Spinal cord (tissue), 3 donors: ENCODE measurements around a stretch of chr10.

GRCh38 chr10:26574722-26575297, 122.7 kb upstream of the PDSS1 start:
- PRO-cap: no peak
- RAMPAGE, long total RNA: no peak

GRCh38 chr10:26737785-26738106, 40.2 kb downstream of the PDSS1 start:
- PRO-cap: no peak
- RAMPAGE, long total RNA: no peak

GRCh38 chr10:26944223-26944864, 83.6 kb upstream of the ABI1 start:
- PRO-cap: no peak
- RAMPAGE, long total RNA: no peak

GRCh38 chr10:26946285-26946757, 85.6 kb upstream of the ABI1 start:
- PRO-cap: no peak
- RAMPAGE, long total RNA: no peak

GRCh38 chr10:27017599-27017991, 82.7 kb downstream of the ANKRD26 start:
- PRO-cap: no peak
- RAMPAGE, long total RNA: no peak

DNA sequence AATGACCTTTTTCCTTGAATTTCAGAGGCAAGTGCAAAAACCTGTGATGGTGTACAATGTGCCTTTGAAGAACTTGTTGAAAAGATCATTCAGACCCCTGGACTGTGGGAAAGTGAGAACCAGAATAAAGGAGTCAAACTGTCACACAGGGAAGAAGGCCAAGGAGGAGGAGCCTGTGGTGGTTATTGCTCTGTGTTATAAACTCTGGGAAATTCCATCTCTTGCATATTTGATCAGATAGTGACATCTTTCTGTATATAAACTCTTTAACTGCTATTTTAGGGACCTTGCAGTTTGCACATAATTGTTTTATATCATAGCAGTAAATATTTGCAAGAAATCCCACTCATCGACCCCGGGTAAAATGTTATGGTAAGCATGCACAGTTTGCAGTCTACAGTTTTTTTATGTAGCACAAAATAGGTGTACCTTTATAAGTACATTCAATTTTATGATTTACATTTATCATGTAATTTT, 33.8 kb downstream of the RAB18 start:
- PRO-cap: no peak
- RAMPAGE, long total RNA: no peak

DNA sequence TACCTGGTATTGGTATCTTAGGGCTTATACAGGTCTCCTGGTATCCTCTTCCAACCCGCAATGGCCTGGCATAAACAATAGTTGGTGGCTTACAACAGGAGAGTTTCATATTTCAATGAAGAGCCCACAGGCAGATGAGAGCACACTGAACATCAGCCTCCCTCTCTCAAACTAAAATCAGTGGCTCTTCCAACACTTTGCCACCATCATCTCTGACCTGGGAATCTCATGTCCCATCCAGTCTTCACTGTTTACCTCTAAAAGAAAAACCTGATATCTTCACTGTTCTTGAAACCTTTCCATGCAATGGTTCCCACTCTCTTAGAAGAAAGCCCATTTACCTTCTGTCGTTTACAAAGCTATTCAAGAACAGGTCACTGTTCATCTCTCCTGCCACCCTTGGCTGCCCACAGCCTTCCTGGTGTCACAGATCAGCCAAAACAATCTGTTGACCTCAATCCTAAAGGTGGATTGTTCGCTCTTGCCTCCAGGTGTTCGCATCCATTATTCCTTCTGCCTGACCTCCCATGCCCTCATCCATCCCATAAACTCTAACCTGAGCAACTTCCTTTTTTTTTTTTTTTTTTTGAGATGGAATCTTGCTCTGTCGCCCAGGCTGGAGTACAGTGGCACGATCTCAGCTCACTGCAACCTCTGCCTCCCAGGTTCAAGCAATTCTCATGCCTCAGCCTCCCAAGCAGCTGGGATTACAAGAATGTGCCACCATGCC, 106.1 kb downstream of the MPP7 start:
- PRO-cap: no peak
- RAMPAGE, long total RNA: no peak

DNA sequence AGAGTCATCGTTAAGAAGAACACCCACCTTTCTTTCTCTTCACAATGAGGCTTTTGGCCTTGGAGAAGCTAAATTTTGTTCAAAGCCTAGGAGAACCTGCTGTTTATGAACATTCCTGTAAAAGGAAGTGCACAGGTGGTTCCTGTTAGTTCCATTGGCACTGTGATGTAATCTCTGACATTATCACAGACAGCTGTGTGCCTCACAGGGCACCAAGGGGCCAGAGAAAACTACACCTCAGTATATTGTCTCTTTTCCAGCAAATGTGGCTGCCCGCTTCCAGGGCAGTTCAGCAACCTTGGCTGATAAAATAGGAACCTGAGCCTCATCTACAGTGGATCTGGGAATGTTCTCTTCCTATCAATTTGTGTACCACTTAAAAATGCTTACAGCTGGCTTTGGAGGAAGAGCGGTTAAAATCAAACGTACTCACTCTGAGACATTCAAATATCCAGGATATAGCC, 20.8 kb downstream of the MPP7 start:
- PRO-cap: no peak
- RAMPAGE, long total RNA: no peak

DNA sequence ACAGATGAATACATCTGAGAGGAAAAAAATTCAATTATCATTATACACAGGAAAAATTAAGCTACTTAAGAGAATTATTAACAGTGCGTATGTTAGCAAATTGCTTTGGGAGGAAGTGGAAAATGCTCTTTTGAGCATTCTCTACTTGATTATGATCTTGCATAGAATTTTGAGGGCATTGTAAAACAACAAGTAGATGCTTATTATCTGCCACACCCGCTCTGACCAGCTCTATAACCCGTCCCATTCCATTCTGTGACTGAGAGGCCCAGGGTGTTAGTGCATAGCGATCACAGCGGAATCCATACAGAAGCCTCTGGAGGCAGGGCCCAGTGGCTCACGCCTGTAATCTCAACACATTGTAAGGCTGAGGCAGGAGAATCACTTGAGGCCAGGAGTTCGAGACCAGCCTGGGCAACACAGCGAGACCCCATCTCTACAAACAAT, 40.4 kb upstream of the WAC start:
- PRO-cap: no peak
- RAMPAGE, long total RNA: no peak

DNA sequence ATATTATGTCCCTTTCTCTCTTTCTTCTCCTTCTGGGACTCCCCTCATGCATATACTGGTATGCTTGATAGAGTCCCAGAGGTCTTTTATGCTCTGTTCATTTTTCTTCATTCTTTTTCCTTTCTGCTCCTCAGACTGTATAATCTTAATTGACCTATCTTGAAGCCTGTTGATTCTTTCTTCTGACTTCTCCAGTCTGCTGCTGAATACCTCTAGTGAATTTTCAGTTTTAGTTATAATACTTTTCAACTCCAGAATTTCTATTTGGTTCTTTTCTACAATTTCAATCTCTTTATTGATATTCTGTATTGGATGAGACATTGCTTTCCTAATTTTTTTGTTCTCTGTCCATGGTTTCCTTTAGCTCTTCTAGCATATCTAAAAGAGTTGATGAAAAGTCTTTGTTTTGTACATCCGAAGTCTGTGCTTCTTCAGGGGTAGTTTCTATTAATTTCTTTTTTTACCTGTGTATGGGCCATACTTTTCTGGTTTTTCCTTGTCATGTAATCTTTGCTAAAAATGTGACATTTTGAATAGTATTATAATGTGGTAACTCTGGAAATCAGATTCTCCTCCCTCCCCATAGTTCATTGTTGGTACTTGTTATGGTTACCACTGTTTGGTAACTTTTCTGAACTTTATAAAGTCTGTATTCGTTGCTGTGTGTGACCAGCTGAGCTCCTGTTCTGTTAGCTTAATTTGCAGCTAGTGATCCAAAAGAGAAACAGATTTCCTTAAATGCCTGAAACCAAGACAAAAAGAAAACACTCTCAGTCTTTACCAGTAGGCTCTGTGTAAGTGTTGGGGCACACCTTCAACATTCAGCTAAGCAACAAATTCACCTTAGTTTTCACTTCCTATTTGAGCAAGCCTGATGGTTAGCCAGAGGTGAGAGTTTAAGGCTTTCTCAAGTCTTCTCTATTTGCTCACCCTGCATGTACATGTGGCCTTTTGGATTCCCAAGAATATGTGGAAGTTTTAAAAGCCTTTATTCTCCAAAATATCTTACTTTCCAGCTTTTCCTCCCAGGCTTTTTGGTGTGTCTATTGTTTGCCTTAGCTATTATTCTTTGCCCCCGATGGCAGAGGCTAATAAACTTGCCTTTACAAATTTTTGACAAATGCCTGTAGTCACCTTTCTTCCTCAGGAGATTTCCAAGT, 8.7 kb upstream of the WAC start:
- PRO-cap: no peak
- RAMPAGE, long total RNA: no peak

DNA sequence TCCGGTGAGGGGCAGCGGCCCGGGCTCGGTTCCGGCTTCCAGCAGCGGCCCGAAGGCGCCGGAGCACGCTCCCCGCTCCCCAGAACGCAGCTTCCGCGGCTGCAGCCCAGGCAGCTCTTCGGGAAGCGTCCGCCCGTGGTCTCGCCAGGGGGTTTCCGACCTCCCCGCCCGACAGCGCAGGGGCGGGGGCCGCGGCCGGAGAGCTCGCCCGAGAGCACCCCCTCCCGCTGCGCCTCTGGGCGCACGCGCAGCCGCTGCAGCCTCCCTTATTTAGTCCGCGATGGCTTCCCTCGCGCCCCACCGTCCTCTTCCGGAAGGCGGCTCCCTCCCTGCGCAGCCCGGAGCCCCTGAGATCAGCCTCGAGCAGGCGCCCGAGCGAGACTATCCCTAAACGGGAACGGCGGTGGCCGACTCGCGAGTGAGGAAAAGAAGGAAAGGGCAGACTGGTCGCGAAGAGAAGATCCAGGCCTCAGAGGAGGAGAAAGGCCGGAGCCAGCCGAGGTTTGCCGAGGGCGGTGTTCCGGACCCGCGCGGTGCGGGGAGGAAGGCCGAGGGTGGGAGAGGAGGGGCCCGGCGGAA, 322 bp upstream of the WAC start:
- PRO-cap: no peak
- RAMPAGE, long total RNA: no peak

DNA sequence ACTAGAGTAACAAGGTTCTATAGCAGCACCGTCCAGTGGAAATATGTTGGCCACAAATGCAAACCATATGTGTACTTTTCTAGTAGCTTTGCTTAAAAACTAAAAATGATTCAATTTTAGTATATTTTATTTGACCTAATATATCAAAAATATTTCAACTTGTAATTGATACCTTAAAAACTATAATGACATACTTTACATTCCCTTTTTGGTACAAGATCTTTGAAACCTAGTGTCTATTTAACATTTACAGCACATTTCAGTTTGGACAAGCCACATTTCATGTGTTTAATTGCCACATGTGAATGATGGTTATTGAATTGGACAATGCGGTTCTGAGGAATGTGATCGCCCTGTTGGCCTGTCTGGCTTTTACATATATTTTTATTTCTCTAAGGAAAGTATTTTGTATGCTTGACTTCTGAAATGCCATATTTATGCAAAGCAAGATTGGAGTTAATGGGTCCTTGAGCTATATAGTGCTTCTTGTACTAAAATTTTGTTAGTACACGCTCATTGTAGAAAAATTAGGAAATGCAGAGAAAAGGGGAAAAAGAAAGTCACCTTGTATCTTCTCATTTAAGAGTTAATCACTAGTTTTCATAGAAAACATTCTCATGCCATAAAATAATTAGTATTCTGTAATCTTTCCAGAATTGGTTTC, 10.4 kb downstream of the WAC start:
- PRO-cap: no peak
- RAMPAGE, long total RNA: no peak

DNA sequence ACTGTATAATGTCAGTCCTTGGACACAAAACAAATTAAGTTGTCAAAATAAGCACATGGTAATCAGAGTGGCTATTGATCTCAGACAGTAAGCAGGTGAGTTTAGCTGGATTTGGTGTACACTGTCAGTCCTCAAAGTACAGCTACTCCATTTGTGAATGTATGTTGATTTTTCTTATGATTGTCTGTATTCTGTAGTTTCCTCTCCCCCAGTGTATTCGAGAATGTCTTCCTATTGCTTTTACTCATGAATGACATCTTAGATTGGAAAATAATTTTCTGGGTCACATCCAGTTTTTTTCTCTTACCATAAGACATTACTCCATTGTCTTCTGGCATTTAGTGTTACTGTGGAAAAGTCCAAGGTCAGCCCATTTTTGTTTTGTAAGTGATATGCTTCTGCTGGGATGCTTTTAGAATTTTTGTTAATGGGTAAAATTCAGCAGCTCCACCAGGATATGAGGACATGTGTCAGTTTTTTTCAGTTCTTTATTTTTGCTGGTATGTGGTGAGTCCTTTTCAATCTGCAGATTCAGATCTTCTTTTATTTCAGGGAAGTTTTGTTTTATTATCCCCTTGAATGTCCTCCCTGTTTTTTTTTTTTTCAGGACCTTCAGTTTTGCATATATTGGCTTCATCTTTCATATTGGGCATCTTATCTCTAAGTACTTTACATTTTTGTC, 33.6 kb downstream of the WAC start:
- PRO-cap: no peak
- RAMPAGE, long total RNA: no peak

GRCh38 chr10:28668291-28669353, 8.7 kb upstream of the BAMBI start:
- PRO-cap: no peak
- RAMPAGE, long total RNA: no peak

- PRO-cap: no peak
- RAMPAGE, long total RNA: no peak
These were observed 544 bp downstream of the BAMBI start for GRCh38 chr10:28677678-28678451.

DNA sequence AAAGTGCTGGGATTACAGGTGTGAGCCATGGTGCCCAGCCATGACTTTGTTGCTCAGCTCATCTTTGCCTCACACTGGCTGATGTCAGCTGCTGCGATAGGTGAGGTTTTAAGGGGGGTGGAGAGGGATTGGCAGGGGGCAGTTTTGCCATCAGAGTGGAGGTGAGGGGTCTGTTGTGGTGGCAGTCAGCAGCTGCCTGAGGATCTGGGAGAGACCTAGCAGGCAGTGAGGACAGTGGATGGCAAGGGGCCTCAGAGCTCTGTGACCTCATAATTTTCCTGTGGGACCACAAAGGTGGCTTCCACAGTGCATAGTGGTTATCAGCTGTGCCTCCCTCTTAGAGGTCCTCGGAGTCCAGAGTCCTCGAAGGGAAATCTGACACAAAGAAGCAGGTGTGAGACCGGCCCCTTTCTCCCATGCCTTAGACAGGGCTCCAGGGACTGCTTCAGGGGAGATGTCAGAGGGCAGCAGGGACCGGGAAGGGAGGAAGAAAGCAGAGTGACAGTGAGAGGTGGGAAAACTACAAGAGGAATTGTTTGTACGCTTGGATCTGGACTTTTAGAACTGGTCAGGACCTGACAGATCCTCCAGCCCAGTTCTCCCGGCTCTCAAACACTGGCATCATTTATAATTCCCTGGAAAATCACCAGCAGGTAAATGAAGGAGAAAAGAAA, 66.2 kb downstream of the BAMBI start:
- PRO-cap: no peak
- RAMPAGE, long total RNA: no peak

- PRO-cap: no peak
- RAMPAGE, long total RNA: no peak
These were observed 196.2 kb downstream of the BAMBI start for GRCh38 chr10:28873332-28874017.

- PRO-cap: no peak
- RAMPAGE, long total RNA: no peak
These were observed 38.0 kb downstream of the LYZL1 start for GRCh38 chr10:29326761-29327422.

GRCh38 chr10:29470116-29470700, 164.6 kb downstream of the SVIL start:
- PRO-cap: no peak
- RAMPAGE, long total RNA: no peak

GRCh38 chr10:29472154-29473052, 162.4 kb downstream of the SVIL start:
- PRO-cap: no peak
- RAMPAGE, long total RNA: no peak